Measurements from ENCODE around the gene DMC1.

DNA sequence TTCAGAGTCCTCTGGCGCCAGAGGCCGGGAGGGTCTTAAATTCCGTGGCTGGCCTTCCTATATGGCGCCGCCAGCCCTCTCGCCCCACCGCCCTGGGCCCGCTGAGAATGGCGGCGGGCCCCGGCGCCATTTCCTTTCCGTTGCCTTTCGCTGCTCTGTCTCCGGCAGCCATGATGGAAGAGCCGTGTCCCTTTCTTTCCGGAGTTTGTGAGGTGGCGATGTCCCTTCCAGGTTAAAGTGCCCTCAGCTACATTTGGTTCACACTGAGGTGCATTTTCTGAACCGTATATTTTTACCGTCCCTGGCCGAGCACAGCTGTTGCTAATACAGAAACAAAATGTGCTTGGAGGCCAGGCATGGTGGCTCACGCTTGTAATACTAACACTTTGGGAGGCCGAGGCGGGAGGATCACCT is 633 bp upstream of the DDX17 start:
- PRO-cap: bidirectional peak, plus-strand start at position 130 of the sequence, minus-strand start at position 109 of the sequence

DNA sequence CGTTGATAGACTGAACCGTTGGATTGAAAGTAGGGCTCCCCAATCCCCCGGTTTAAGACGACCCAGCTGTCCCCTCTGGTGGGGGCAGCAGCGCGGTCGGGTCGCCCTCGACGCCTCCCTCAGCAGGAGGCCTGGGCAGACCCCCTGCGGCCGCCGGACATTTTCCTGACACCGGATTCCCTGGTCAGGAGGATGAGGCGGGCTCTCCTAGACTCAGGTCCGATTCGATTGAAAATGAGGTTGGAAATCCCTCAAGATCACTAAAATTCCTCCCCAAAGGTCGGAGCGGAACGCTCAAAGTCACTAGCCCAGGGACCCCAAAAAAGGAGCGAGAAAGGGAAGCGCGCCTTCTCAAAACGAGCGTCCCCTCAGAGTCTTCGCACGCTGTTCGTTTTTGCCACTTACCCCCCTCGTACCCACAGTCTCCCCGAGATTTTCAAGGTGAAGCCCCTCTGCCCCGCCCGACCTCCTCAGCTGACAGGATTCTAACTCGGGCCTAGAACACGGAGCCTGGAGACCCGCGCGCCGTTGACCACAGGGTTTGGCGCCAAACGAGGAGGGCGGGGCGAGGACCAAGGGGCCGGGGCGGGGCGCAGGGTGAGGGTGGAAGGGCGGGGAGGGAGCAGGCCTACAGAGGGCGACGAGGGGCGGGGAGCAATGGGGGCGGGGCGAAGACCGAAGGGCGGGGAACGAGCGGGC is at the start of gene DMC1:
Gene DMC1, minus strand, starts transcription at position 546 of the 699 bp plus-strand sequence.
- PRO-cap: bidirectional peak, plus-strand start at position 171 of the sequence, minus-strand start at position 80 of the sequence; bidirectional peak, plus-strand start at position 272 of the sequence, minus-strand start at position 236 of the sequence; bidirectional peak, plus-strand start outside the sequence, minus-strand start at position 543 of the sequence

- PRO-cap: no peak
These were observed 8.7 kb upstream of the TOMM22 start for GRCh38 chr22:38673027-38673555.

DNA sequence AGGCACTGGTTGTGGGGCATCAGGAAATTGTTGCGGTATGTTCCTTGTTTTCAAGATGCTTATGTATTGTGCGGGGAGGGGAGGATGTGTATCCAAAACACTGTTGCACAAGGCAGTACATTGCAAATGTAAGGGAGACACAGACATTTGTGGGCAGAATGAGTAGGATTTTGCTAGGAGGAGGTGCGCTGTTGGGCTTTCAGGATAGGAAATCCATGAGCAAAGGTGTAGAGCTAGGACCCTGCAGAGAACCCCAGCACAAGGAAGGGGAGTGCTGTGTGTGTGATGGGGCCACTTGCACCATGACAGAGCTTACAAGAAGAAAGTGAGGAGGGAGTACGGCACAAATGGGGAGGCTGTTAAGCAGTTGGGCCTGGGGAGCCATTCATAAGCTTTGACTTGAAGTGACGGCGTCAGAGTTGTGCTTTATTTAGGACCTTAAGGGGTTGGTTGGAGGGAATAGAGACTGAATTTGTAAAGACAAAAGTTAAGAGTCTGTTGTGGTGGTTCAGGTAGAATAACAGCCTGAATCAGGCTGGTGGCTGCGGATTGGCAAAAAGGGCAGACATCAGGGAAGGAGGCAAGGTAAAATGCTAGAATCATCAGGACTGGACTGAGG is 7.3 kb downstream of the GTPBP1 start:
- PRO-cap: no peak

GRCh38 chr22:38754835-38755695 is 733 bp downstream of the SUN2 start:
- PRO-cap: bidirectional peak, plus-strand start at chr22:38754891, minus-strand start at chr22:38754485

GRCh38 chr22:38816725-38817051 is 22.7 kb upstream of the DNAL4 start:
- PRO-cap: unidirectional peak, plus-strand start at chr22:38816981

DNA sequence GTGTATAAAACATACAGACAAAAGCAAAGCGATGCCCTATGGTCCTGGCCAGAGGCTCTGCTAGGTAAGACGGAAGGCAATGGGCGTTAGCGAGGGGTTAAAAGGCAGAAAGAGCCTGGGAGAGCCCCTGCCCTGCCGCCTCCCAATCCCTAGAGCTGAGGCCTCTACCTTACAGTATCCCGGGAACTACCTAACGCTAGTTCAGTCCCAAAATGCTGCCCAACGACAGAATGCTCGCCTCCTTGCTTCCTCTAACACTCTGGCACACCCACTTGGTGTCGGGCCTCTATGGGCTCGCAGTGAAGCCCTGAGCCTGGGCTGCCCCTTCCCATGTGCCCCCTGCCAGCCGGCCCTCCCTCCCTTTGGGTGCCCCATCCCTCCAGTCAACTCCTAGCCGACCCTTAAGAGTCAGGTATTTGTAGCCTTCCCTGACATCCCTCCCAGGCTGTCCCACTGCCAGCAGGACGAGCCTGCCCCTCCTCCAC is 8.5 kb downstream of the CBX7 start:
- PRO-cap: no peak

DNA sequence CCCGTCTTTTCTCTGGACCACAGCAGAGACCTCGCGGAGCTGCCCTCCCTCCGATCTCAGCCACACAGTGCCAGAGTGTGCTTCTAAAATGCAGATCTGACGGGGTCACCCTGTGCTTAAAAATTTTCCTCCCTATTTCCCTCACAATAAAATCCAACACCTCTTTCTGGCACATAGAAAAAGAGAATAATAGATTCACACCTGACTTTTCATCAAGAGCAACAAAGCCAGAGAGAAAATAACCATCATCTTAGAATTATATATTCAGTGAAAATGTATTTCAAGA is 1.1 kb upstream of the CBX7 start:
- PRO-cap: unidirectional peak, minus-strand start at position 72 of the sequence

DNA sequence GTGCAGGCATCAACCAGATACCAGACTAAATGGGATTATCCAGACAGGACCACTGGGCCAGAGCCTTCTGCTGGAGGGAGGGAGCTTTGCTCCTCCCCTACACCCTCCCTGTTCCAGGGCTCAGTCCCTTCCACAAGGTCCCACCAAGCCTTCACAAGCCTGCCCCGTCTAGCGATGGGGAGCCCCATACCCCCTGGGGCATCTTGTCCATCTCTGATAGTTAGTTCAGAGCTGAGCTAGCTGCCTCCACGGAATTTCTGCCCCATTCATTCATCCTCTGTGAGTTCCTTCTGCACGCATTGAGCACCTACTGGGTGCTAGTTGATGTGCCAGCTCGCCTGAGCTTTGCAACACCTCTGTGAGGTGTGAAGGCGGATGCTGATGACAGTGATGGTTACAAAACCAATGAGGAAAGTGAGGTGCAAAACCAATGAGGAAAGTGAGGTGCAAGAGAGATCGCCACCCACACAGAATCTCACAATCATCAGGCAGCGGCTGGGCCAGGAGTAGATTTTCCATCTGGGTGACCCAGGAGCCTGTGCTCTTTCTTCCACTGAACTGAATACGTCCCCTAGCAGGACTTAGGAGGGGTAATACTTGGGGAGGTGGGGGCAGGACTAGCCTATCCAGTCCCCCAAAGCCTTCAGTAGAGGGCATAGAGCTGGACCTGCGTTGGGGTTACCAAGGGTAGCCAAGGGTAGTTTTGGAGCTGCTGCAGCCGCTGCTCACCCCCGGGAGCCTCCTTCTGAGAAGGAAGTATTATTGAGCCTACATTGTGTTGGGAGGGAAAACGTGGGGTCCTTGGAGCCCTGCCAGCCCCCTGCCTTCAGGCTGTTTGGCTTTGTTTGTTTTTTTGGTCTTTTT is 21.5 kb upstream of the CBX7 start:
- PRO-cap: bidirectional peak, plus-strand start at position 478 of the sequence, minus-strand start at position 336 of the sequence; bidirectional peak, plus-strand start at position 755 of the sequence, minus-strand start at position 753 of the sequence

DNA sequence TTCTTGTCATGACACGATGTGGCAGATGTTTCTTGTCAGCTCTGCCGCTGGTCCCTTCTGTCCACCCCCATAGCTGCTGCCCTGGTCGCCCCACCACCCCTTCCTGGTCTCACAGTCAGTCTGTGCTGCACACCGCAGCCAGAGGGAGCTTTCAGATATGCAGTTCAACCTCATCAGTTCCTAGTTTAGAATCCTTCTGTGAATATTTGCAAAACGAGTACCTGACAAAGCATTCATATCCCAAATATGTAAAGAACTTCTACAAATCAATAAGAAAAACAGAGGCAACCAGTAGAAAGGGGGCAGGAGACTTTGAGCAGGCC is 33.3 kb upstream of the CBX7 start:
- PRO-cap: no peak

GRCh38 chr22:39304254-39304710 is 15.1 kb downstream of the RPL3 start:
- PRO-cap: no peak

GRCh38 chr22:39343532-39343908 is 6.3 kb upstream of the SYNGR1 start:
- PRO-cap: no peak

- PRO-cap: no peak
These were observed 11.4 kb downstream of the SYNGR1 start for GRCh38 chr22:39361032-39361683.

- PRO-cap: no peak
These were observed 13.9 kb downstream of the SYNGR1 start for GRCh38 chr22:39363741-39364076.

DNA sequence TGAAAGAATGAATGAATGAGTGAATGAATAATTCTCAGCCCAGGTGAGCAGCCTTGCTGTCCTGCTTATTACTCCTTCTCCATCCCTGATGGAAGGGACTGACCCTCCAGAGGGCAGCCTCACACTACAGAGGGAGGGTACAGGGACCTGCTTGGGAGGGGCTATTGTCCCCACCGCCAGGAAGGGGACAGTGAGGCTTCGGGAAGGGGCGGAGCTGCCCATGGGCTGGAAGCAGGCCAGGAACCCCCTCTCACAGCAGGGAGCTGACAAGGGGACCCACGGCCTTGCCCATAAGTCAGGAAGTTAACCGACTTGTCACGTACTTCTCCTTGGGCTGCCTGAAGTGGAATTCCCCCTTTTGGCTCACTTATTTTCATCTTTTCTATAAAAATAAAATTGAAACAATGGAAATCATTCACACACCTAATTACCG is 5.6 kb downstream of the MGAT3 start:
- PRO-cap: no peak

DNA sequence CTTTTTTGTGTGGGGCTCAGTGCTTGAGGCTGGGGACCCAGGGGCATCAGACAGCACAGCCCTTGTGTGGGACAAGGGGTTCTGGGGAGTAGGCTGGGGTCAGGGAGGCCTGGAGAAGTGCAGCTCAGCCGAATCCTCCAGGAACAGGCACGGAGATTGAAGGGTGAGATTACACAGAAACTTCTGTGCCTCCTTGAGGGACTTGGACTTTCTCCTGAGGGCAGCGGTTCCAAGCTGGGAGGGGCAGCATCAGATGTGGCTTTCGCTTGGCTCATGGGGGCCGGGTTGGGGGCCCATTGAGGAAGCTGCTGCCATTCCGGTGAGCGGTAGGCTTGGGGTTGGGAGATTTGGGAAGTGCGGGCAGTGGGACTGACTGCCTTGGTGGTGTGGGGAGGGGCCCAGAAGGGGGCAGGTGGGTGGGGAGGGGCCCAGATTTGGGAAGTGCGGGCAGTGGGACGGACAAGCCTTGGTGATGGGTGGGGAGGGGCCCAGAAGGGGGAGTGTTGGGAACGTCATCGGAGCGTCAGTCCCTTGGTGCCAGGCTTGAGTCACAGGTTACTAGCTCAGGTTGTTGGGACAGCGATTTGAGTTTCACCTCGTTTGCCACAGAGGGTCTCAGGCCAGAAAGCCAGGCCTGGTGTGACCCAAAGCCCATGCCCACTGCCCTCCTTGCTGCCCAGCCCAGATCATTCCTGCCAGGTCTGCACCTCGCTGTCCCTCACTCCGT is 12.1 kb downstream of the MGAT3 start:
- PRO-cap: no peak

- PRO-cap: no peak
These were observed 3.7 kb upstream of the MIEF1 start for GRCh38 chr22:39498165-39499061.

GRCh38 chr22:39840073-39840359 is 53.5 kb downstream of the ENTHD1 start:
- PRO-cap: no peak

DNA sequence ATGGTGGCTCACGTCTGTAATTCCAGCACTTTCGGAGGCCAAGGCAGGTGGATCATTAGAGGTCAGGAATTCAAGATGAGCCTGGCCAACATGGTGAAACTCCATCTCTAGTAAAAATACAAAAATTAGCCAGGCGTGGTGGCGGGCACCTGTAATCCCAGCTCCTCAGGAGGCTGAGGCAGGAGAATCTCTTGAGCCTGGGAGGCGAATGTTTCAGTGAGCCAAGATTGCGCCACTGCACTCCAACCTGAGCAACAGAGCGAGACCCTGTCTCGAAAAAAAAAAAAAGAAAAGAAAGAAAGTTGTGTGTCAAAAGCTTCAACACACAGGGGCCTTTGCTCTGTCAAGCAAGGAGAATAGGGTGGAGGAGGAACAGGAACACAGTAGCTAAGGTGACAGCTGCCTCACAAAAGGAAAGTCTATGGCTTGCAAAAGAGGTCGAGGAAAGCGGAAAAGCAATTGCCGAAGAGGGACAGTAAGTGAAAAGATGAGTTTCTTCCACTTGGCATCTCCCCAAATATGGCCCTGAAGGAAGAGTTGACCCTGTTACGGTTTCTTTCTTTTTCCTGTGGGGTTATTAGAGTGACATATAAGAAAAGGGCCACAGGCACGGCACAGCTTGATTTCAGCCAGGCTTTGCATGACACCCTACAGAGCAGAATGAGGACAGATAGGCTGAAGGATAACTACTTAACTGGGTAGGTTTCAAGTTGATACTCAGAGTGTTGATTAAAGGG is 26.5 kb upstream of the TMA7B start:
- PRO-cap: no peak

DNA sequence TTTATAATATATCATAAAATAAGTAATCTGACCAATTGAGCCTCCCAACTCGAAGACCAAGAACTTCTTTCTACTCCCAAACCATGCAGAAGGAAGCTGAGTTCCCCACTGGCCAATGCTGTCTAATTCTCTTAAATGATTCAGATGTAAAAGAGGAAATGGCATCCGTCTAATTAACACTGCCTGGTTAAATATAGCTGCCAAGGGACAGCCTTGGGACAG is 13.8 kb upstream of the TMA7B start:
- PRO-cap: no peak

All from H9 (cell line).